Measurements from ENCODE around the genes ARVCF, KLHL22 and FAM246A.

DNA sequence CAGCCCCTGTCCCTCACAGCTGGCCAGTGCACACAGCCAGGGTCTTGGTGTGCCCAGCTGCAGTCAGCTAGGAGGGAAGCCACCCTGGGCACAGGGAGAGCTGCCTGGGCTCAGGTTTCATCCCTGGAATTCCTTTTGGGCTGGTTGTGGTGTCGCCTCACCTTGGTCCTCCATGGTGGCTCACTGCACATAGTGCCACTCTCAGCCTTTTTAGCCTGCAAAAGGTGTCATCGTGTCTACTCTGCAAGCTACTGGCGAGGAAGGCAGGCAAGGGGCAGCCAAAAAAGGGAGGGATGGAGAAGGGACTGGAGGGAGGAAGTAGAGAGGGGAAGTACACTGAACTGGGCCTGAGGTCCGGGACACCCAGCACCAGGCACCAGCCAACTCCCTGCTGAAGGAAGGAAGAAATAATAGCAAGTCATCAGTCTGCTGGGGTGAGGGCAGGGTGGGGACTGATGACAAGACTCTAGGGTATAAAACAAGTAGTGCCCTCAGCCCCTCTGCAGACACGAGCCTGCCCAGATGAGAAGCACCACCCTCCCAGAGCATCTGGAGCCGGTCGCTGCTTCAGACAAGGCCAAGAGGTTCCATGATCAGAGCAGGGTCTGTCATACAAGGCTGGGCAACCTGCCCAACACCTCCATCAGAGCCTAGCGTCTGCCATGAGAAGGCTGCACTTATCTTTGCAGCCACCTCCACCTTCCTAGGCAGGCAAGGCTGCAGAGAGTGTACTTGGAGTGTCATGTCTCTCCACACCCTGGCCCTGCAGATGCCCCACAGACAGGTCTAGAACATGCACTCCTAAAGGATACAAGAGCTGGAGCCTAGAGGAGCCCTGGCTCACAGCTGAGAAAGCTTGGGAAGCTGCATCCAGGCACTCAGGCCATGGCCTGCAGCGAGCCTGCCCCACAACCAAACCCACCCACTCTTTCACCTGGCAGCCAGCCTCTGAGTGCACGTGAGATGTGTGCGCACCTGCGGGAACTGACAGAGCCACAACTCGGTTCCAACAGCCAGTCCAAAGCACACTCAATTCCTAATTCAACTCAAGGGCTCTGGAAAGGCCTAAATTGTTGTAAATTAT, 9.0 kb upstream of the COMT start:
- PRO-cap: no peak
- RRBS: no CpG with 5 or more reads among the region's 13 CpGs

DNA sequence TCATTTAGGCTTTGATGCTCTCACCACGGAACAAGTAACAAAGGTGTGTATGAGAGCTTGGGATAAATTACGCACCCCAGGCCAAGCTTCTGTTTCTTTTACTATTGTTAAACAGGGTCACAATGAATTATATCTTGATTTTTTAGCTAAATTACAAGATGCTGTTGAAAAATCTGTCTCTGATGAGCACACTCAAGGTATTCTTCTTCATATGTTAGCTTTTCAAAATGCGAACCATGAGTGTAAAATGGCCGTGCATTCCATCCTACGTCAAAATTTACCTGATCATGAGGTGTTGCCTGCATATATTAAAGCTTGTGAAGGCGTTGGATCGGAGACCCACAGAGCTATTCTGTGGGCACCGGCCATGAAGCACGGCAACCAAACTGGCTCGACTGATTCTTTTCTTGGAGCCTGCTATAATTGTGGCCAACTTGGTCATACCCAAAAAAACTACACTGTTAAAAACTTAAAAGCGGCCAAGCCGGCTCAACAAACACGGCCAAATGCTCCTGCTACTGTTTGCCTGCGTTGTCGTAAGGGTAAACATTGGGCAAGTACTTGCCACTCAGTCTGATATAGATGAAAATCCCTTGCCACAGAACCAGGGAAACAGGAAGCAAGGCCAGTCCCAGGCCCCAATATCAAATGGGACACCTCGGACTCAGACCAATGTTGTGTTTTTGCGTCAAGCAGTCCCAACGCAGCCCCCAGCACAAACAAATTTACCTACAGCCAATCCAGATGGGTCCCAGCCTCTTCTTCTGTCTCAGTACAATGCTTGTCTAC, 4.1 kb upstream of the COMT start:
- PRO-cap: no peak
- RRBS: no CpG with 5 or more reads among the region's 18 CpGs

- PRO-cap: bidirectional peak, plus-strand start at chr22:20016976, minus-strand start at chr22:20016851
- RRBS: 3% methylated on average over 87 of the region's 150 CpGs
Observed at GRCh38 chr22:20016008-20017106, at the start of gene ARVCF. TSS of gene ARVCF (minus strand) at chr22:20016823.

DNA sequence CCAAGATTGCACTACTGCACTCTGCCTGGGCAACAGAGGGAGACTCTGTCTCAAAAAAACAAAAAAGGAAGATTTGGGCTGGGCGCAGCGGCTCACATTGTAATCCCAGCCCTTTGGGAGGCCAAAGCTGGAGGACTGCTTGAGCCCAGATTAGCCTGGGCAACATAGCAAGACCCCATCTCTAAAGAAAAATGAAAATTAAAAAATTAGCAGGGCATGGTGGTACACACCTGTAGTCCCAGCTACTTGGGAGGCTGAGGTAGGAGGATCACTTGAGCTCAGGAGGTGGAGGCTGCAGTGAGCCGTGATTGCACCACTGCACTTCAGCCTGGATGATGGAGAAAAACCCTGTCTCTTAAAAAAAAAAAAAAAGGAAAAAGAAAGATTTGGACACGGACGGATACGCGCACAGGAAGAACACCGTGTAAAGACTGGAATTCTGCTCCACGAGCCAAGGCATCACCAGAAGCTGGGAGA, 12.6 kb upstream of the DGCR8 start:
- PRO-cap: no peak
- RRBS: no CpG with 5 or more reads among the region's 9 CpGs

GRCh38 chr22:20089769-20090447, 9.9 kb downstream of the DGCR8 start:
- PRO-cap: no peak
- RRBS: no CpG with 5 or more reads among the region's 17 CpGs

GRCh38 chr22:20203315-20204616, 52.9 kb upstream of the CCDC188 start:
- PRO-cap: no peak
- RRBS: no CpG with 5 or more reads among the region's 21 CpGs

DNA sequence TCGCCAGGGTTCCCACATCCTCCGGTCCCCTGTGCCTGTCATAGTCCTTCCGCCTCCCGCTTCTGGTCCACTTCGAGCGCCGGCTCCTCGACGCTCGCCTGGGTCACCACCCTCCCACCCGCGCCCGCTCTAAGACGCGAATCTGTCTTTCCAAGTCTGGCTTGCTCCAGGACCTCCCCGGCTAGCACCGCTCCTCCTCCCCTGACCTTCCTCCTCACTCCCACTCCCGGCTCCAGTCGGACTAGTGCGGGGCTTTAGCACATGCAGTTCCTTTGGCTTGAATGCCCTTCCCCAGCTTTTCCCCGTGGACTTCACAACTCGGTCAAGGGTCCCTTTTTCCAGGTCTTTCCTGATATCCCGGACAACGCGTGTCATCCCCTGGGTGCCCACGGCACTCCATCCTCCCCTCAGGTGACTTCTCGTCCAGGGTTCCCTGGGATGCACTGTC, 638 bp downstream of the SCARF2 start:
- PRO-cap: no peak
- RRBS: 56% methylated on average over 12 of the region's 27 CpGs

DNA sequence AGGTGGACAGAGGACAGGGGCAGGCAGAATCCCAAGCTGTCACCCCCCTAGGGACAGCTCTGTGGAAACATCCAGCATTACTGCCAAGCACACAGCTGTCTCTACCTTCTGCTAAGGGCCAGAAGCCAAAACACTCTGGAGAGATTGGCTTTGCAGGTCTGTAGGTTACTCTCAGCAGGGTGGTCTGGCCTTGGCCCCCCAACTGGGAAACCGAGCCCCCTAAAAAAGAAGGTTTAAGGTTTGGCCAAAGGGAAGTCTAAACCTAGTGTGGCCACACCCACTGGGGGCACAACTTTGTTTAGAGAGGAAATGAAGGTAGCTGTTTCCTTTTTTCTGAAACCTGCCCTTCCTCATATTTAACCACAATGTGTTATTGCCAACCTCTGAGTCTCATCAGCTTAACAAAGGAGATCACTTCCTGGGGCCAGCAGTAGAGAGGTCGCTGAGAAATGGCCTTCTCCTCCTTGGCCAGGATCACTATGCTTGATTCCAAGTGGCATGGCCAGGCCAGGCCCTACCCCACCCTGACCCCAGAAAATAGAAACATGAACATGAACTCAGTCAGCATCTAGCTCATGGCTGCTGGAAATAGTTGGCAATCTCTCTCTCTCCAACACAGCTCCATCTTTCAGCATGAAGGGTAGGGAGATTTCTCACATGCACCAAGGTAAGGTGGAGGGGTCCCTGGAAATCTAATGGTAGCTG, 25.9 kb upstream of the SCARF2 start:
- PRO-cap: no peak
- RRBS: no CpG with 5 or more reads among the region's 2 CpGs

DNA sequence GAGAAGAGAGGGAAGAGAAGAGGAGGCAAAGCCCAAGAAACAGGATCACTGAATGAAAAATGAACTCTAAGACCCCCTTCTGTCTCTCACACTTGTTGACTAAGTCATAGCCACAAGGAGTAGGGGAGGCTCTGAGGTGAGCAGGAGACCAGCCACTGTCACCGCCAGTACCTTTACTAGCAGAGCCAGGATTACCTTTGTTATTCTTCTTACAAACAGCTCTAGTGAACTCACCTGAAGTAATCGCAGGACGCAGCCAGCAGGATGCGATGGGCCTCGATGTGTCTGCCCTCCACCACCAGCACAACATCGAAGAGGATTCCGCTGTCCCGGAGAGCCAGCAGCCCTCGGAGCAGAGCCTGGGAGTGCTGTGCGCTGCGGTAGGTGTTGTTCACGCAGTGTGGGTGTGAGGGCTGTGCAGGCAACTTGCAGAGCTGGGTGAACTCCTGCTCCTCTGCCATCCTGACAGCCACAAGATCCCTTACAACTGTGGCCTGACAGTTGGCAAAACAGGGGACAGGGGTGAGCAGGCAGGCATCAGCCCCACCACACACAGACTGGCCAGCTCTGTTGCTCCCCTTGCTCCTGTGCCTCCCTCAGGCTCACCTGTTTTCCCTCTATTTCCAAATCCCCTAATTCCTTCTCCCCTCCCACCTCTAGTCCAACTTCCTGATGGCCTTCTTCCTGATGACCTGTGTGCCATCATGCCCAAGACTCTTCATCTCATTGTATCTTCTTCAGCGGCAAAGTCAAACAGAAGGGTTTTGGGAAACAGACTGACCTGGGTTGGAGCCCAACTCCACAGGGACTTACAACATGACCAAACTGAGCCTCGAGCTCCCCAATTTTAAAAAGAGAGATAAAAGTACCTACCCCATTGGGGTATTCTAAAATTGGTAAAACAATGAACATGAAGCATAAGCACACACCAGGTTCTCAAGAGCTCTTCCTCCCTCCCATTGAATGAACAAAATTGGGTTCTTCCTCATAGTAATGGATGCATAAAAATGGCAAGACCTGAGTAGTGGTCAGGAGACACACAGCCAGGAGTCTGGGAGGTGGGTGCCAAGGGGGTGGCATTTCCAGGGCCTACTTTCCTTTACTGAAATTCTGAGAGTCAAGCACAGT, 6.5 kb downstream of the KLHL22 start:
- PRO-cap: no peak
- RRBS: no CpG with 5 or more reads among the region's 14 CpGs

DNA sequence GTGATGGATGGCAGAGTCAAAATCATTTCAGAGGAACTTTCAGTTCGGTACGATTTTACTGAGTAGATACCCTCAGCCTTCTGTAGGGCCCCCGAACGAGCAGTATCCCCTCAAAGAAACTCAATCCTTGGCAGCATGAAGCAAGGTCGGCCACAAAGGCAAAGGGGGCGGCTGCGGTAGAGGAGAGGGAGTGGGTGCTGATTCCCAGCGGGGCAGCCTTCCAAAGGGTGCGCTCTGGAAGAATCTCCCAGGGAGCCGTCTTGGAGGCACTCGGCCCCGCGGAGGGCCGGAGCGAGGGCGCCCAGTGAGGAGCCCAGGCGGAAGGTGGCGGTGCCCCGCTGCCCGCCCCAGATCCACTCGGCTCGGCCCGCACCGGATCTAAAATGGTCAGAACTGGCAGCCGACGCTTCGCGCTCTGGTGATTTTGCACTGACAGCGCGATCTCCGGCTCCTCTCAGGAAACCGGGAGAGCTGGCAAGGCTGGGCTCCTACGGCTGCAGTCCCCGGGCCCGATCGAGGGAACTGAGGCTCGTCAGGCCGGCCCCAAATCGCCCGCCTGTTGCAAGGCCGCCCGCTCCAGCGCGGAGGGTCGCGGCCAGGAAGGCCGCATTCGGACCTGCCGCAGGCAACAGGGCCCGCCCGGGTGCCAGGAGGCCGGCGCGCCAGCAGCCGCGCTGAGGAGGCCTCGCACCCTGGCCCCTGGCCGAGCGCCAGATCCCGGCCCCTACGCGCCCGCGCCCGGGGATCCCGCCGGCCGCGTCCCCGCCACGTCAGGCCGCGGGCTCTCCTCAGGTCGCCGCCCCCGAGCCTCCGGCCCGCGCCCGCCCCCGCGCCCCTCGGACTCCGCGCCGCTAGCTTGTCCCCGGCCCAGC, 542 bp downstream of the KLHL22 start:
- PRO-cap: unidirectional peak, plus-strand start at position 379 of the sequence
- RRBS: 2% methylated on average over 57 of the region's 87 CpGs

GRCh38 chr22:20495689-20496298, at the start of gene KLHL22:
TSS of gene KLHL22 (minus strand) at chr22:20495795.
- PRO-cap: bidirectional peak, plus-strand start at chr22:20495913, minus-strand start at chr22:20495789
- RRBS: 2% methylated on average over 28 of the region's 61 CpGs

DNA sequence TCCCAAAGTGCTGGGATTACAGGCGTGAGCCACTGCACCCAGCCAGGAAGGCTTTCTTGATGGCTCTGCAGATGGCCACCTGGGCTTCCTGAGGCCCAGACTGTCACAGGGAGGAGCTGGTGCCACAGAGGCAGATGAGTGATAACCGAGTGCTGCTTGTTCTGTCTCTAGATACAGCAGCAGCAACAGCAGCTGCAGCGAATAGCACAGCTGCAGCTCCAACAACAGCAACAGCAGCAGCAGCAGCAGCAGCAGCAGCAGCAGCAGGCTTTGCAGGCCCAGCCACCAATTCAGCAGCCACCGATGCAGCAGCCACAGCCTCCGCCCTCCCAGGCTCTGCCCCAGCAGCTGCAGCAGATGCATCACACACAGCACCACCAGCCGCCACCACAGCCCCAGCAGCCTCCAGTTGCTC, 58.9 kb downstream of the MED15 start:
- PRO-cap: no peak
- RRBS: no CpG with 5 or more reads among the region's 6 CpGs

DNA sequence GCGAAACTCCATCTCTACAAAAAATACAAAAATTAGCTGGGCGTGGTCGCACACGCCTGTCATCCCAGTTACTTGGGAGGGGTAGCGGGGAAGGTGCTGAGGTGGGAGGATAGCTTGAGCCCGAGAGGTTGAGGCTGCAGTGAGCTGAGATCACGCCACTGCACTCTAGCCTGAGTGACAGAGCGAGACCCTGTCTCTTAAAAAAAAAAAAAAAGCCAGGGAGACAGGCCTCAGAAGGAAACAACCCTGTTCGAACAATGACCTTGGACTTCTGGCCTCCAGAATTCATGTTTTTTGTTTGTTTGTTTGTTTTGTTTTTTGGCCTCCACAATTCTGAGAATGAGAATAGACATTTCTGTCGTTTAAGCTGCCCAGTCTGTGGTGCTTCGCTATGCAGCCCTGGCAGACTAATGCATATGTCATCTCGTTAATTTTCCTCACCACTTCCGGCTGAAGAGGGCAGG, 48.2 kb upstream of the SERPIND1 start:
- PRO-cap: no peak
- RRBS: 85% methylated on average over 1 of the region's 13 CpGs

DNA sequence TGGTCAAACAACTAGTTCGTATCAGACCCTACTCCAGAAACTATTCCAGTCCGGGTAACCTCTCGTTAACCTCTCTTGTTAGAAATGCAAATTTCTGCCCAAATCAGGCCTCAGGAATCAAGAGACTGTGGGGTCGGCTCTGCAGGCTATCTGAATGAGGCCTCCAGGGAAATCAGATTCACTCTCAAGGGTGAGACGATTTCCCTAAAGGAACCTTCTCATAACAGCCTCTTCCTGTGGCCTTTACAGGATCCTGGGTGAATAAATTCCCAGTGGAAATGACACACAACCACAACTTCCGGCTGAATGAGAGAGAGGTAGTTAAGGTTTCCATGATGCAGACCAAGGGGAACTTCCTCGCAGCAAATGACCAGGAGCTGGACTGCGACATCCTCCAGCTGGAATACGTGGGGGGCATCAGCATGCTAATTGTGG, 9.8 kb downstream of the SERPIND1 start:
- PRO-cap: no peak
- RRBS: no CpG with 5 or more reads among the region's 9 CpGs

- PRO-cap: no peak
- RRBS: no CpG with 5 or more reads among the region's 21 CpGs
Observed at GRCh38 chr22:20795284-20796773, 21.9 kb downstream of the SERPIND1 start.

DNA sequence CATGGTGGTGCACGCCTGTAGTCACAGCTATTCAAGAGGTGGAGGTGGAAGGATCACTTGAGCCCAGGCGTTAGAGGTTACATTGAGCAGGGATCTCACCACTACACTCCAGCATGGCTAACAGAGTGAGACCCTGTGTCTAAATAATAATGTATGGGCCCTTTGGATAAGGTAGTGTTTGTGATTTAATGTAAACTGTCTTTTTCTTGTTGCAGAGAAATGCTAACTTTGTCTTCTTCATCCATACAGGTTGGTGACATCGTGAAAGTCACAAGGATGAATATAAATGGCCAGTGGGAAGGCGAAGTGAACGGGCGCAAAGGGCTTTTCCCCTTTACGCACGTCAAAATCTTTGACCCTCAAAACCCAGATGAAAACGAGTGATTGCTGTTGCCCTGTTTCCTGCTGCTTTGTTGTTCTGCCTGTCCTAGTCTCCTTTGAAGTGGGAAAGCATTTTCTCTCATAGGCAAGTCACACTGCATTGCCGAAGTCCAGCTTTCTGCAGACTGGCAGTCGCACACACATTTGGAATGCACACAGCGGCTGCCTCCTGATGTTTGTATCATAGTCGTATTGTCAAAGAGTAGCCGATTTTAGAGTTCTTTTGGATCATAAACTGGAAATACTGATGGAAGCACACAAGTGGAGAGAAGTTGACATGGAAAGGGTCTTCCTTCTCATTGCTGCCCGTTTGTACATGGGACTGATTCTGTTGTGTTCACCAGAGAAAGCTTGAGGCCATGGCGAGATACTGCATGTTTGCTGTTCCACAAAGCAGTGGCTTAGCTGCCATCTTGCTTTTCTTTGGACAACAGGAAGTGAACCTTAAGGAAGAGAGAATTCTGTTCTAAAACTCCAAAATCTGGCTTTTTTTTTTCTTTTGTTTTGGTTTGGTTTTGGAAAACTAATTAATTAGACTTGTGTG, 17.3 kb upstream of the AIFM3 start:
- PRO-cap: no peak
- RRBS: no CpG with 5 or more reads among the region's 16 CpGs

DNA sequence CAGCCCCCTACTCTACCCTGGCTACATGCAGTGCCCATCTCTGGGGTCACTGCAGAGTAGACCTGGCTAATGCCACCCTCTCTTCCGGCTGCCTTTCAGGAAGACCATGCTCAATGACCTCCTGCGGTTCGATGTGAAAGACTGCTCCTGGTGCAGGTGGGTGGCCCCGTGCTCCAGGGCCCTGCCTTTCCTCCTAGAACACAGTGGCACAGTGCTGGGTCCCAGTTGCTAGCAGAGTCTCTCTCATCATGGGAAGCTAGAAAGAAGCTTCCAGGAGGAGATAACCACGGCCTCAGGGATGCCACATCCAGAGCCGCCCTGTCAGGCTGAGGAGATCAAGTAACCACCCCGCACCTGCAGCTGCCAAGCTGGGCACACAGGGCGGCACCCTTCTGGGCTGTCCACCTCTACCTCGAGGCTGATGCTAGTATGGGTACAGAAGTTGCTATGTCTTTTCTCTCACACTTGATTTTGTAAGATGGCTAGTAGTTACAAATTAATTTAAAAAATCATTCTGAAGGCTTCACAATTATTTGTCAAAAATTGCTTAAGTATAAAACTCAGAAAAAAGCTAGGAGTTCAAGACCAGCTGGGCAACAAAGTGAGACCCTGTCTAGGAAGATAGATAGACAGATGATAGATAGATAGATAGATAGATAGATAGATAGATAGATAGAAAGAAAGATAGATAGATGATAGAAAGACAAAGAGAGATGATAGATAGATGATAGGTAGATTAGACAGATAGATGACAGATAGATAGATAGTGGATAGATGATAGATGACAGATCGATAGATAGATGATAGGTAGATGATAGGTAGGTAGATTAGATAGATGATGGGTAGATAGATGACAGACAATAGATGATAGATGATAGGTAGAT, 3.9 kb downstream of the LZTR1 start:
- PRO-cap: no peak
- RRBS: no CpG with 5 or more reads among the region's 10 CpGs

DNA sequence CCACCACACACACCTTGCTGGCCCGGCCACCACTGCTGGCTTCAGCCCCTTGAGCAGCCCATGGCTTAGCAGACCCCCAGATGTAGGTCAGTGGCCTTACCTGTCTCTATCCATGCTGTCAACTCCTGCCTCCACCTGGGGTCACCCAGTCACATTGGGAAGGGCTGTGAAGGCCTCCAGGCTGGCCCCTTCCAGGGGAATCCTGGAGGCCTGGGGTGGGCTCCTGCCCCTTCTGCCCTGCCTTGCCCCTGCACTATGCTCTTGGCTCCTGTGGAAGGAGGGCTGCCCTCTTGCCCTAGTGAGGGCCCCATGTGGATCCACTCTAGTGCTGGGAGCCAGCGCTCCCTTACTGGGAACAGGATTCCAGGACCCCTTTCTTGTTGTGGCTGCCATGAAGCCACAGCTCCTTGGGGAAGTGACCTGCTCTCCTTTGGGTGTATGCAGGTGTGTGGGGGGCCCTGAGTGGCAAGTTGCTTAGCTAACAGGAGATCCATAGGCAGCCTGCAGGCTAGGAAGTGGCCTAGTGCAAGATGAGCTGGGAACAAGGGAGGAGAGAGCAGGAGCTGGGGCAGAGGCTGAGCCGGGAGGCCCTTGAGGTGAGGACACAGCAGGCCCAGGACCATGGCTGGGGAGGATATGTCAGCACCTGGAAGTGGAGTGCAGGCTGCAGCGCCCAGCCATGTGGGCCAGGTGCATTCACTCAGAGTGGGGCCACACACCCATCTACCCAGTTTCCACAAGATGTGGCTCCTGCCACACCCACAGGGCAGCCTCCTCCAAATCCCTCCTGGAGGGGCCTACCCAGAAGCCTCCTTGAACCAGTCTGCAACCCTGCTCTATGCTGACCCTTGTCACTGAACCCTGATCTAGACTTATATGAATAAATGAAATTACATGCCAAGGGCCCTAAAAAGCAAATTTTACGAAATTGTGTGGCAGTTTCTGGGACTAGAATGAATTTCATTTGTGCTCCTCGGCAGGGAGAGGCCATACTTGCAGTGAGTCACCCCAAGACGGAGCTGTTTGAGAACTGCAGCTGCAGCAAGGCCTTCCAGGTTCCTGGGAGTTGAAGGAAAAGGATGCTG, 3.5 kb downstream of the THAP7 start:
- PRO-cap: no peak
- RRBS: 100% methylated on average over 1 of the region's 7 CpGs

GRCh38 chr22:21361018-21361615, at the start of gene FAM246A:
TSS of gene FAM246A (minus strand) at chr22:21361299.
- PRO-cap: no peak
- RRBS: no CpG with 5 or more reads among the region's 70 CpGs

DNA sequence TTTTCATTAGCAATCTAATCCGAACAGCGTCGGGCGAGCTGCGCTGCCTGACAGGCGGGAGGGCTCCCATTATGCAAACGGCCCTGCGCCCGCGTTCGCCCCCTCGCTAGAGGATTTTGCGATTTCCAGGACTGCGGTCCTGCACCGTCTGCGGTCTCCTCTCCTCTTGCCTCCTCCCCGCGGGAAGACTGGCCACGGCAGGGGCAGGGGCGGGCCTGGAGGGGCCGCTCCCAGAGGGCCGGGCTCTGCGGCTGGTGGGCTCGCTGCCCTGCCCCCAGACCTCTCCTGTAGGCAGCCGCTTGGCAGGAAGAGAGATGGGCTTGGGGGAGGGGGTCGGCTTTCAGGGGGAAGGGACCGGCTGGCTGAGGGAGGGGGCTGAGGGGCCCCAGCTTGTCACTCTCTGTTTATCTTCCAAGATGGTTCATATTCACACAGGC, 738 bp downstream of the HIC2 start:
- PRO-cap: no peak
- RRBS: no CpG with 5 or more reads among the region's 27 CpGs